ENCODE measurements around a stretch of chr1.

GRCh38 chr1:156455208-156455796, 45.3 kb downstream of the MEF2D start:
- PRO-cap = no peak

DNA sequence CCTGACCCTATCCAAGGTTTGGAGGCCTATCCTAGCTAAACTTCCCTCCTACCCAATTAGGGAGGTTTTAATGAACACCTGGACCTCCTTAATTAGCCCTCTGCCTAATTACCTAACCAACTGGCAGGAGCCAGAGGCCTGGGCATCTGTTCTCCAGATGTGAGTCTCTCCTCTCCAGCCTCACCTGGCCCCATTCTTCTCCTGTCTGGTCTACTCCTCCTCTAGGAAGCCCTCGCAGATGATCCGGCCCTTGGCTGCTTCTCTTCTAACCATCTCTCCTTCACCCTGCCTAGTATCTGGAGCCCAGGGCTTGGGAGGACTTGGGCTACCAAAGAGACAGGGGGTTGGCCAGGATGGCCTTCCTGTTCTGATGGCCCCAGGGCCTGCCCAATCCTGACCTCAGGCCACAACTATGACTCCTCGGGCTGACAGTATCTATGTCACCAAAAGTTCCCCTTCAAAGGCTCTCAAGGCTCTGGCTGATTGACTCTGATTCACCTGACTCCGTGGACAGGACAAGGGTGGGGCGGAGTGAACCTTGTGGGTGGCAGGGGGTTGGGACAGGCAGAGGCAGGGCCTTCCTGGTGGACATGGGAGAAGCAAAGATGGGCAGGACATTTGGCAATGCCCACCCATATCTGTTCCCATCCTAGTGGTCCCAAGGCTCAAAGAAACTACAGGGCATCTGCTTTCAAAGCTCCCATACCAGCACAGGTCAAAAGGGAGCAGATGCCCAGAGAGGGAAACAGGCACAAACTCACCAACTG, 12.8 kb downstream of the MEF2D start:
- PRO-cap = no peak

DNA sequence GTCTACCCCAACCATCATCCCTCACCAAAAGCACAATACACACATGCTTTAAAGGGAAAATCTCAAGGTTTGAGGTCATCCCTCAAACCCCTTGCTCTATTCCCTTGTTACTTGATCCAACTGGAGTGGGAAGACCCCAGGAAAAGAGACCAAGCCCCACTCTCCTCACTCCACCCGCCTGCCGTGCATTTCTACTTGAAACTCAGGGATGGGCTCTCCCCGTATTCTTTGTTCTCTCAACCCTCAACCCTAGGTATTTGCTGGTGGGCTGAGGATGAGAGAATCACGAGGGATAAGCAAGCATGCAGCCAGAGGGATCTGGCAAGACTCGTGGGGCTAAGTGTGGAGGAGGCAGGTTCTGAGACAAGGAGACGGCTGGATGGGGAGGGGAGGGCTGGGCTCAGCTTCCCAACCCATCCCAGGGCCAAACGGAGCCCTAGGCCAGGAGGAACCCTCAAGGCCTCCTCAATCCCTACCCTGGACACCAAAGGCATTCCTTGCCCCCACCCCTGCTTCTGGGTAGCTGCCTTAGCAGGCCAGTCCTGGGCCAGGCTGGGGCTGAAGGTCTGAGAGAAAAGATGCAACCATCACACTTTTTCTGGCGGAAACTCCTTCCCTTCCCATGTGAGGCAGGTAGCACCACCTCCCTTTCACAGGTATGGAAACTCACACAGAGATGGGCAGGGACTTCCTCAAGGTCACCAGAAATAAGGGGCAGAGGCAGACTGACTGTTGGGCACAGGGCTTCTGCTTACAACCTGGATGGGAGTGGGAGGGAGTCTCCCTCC, 6.3 kb downstream of the MEF2D start:
- PRO-cap = no peak

GRCh38 chr1:156502597-156503867, 2.5 kb upstream of the MEF2D start:
- PRO-cap = bidirectional peak, plus-strand start at chr1:156503086, minus-strand start at chr1:156502952; bidirectional peak, plus-strand start at chr1:156503586, minus-strand start at chr1:156503441

DNA sequence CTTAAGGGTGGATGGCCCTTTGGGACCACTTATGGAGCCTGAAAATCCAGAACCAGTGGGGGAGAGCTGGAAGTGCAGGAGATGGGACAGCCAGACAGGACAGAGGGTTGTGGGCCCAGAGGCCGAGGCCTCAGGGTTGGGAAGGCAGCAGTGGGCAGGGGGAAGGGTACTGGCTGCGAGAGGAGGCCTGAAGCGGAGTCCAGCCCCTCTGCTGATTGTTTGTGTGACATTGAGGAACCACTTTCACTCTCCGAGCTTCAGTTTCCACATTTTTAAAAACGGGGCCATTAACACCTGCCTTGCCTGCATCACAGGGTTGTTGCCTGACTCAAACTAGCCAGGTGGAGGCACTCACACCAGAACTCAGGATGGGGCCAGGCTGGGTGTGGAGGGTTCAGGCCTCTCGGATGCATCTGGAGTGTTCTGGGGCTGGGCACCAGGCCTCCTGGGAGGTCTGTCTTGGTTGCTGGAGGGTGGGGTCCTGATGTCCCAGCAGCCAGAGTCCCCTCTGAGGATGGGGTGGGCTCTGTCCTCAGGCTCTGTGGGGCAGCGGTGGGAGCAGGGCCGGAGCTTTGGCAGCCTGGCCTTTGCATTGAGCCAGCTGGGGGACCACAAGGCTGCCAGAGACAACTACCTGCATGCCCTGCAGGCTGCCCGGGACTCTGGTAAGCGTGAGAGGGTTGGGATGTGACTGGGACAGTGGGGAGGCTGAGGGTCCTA, 3.1 kb downstream of the TTC24 start:
- PRO-cap = no peak

DNA sequence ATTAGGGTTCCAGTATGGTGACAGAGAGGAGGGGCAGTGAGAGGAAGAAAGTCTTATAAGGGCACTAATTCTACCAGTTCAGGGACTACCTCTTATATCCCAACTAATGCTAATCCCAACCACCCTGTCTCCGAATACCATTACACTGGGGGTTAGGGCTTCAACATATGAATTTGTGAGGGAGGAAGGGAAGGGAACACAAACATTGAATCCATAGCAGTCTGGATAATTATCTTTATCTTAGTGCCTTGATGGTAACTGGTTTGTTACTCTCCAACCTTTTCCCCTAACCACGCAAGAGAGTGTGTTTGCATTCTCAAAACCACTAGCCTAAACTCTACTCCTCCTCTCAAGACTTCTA, 864 bp upstream of the NAXE start:
- PRO-cap = no peak

- PRO-cap = no peak
Measured at GRCh38 chr1:156600575-156601348, 9.2 kb downstream of the NAXE start.

GRCh38 chr1:156673217-156673642, 4.0 kb downstream of the NES start:
- PRO-cap = no peak

DNA sequence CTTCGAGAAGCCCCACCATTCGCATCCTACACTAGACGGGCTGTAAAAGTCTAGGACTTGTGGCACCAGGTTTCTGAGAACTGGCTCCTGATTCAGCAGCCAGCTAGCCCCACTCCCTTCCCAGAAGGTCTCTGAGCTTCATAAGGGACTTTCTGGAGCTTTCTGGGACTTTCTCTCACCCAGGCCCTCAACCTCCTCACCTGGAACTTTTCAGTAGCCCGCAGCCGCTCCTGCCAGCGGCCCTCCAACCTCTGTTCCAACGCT, 993 bp downstream of the NES start:
- PRO-cap = no peak

DNA sequence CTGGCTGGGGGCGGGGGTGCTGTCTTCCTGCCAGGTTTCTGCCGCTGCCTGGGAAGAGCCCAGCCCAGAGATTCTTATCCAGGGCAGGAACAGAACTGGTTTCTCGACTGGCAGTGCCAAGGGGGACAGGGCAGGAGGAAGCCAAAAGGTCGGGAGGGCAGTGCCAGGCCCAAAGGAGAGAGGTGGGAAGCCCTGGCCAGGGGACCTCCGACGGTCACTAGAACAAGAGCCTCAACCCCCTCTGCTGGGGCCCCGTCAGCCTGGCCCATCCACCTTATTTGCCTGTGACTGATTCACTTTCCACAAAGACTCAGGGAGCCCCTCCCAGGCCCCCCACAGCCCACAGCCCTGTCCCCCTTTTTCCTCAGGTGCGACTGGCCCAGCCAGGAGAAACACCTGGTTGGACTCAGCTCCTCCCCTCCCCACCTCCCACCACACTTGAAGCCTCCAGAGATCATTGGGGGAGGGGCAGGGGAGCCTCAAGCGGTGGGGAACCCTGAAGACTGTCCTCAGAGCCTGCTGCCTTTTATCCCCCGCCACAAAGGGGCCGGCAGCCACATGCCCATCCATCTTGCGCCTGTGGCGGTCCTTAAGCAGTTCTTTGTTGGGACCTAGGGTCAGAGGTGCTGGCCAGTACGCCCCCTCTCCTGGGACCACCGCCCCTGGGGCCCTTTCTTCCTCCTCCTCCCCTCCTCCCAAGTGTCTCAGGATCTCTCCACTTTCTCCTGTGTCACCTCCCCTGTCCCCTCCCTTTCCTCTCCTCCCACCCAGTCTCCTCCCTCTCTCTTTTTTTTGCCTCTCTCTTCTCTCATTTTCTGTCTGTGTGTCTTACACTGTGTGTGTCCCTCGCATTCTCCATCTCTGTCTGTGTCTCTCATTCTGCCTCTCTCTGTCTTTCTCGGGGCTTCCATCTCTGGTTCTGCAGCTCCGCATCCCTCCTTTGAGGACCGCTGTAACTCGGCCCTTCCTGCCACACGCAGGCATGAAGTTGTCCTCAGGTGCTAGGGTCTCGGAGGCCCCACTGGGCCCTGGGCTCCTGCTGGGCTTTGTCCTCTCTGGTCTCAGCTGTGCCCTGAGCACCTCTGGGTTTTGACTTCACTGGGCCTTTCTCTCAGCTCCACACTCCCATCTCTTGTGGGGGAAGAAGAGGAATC, 12.3 kb downstream of the CRABP2 start:
- PRO-cap = no peak

DNA sequence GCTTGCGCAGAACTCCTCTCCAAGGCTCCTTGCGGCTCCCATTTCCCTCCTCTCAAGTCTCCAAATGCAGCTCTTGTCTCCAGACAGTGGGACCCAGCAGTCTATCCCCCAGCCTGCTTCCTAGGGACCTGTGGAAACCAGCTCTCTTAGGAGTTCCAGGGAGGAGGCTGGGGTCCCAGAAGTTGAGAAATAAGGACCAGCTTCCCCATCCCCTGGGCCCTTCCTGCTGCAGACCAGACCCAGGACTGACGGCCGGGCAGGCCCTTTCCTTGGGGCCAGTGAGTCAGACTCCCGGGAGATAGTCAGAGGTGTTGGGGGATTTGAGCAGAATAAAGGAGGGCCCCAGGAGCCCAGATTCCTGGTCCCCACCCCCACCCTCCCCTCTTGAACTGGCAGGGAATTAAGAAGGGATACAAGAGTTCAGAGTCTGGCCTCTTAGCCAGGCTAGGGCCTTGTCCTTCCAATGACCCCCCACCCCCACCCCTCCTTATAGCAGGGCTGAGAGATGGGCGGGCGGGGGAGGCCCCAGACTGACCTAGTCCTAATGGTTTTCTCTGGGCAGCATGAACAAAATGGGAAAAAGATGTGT, 5.5 kb upstream of the CRABP2 start:
- PRO-cap = no peak

- PRO-cap = no peak
Measured at GRCh38 chr1:156734190-156734600, 5.6 kb upstream of the ISG20L2 start.

DNA sequence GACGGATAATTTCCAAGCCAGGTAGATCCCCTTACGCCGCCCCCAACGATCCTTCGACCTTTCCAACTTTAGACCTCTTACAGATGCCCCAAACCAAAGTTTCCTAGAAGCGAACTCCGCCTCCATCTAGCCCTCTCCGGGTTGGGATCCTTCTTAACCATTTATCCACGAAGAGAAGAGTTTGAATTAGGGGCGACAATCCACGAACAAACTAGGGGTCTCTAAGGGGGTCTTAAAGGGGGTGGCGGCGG, 839 bp downstream of the HDGF start:
- PRO-cap = no peak

GRCh38 chr1:156770580-156771461, 3.5 kb downstream of the PRCC start:
- PRO-cap = no peak

DNA sequence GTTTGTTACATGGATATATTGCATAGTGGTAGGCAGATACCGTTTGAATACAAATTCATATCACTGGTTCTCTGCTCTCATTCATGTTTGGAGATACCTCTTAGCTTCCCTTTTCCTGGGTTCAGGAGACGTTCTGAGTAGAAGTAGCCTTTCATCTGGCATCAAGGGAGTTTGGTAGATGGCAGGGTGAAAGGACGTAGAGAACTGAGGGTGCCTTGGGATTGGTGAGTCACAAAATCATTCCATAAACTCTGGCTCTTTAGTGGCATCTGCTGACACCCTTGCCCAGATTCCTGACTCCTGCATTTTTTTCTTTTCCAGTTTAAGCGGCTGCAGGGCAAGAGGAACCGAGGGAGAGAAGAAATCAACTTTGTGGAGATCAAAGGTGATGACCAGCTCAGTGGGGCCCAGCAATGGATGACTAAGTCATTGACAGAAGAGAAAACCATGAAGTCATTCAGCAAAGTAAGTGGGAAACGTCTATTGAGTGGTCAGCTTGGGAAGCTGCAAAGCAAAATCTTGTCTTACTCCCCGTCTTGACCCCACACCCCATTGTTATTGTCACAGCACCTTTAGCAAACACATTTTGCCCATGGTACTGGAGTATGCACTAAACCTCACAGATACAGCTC, 22.2 kb downstream of the SH2D2A start:
- PRO-cap = no peak

- PRO-cap = no peak
Measured at GRCh38 chr1:156802389-156802815, 14.2 kb downstream of the SH2D2A start.

- PRO-cap = no peak
Measured at GRCh38 chr1:156935362-156935865, 15.0 kb downstream of the LRRC71 start.

DNA sequence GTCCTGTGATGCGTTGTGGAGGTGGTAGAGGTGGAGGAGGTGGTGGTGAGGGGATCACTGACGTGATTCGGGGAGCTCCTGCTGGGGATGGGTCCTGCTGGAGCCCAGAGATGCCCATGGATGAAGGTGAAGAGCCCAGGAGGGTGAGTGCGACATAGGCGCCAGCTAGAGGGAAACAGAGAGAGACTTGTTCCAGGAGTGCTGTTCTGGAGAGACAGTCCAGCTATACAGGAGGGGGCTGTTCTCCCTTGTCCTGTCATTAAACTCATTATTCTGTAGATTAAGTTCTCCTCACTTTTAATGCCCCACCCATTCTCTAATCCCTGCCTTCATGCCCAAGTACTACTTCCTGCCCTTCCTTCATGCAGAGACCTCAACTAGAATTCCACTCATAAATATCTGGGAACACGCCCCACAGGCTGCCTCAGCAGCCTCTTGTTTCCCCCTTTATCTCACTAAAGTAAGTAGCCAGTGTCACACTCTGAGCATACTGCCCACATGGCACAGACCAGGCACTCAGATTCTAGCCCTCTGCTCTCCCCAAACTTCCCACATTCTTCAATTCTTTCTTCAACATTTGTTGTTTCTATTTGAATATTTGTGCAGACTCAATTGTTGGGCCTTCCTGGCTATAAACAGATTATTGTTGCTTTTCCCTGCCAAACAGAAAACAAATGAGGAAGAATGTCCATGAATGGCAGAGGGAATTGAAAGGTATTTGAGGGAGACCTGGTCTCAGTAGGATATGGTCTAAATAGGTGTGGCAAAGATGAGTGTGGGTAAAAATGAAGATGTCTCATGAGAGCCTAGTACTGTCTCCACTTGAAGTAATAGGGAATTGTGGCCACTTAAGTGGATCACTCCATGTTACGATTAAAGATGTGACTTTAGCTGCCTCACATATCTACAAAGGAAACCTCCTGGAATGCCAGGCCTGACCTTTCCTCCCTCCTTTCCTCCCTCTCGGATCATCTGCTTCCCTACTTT, 58.1 kb downstream of the LRRC71 start:
- PRO-cap = no peak

- PRO-cap = no peak
Measured at GRCh38 chr1:157045031-157045241, 606 bp downstream of the ARHGEF11 start.

DNA sequence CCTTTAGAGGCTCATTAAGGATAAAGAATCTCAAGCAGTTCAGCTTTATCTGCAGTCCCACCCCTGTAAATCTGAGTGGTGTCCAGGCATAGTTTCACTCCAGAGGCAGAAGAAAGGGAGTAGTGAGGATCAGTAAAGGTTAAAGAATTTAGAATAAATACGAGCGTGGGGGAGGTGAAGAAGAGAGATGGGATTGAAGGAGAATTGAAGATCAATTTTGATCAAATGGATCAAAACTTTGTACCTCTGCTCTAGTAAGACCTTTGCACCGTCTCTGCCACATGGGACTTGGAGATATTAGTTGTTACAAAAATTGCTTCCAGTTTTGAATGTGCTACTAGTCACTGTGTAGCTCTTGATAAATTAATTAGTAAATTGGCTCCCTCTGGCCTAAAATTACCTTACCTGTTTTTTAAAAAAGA, 1.1 kb upstream of the ETV3 start:
- PRO-cap = no peak